ENCODE data around the gene TSTD2.

- PRO-cap, result no peak
These were observed 696 bp downstream of the ERCC6L2 start for GRCh38 chr9:95876186-95876588.

- PRO-cap, result no peak
These were observed 73.1 kb downstream of the ERCC6L2 start for GRCh38 chr9:95948375-95949158.

GRCh38 chr9:96009162-96009704 is 133.7 kb downstream of the ERCC6L2 start:
- PRO-cap, result no peak

DNA sequence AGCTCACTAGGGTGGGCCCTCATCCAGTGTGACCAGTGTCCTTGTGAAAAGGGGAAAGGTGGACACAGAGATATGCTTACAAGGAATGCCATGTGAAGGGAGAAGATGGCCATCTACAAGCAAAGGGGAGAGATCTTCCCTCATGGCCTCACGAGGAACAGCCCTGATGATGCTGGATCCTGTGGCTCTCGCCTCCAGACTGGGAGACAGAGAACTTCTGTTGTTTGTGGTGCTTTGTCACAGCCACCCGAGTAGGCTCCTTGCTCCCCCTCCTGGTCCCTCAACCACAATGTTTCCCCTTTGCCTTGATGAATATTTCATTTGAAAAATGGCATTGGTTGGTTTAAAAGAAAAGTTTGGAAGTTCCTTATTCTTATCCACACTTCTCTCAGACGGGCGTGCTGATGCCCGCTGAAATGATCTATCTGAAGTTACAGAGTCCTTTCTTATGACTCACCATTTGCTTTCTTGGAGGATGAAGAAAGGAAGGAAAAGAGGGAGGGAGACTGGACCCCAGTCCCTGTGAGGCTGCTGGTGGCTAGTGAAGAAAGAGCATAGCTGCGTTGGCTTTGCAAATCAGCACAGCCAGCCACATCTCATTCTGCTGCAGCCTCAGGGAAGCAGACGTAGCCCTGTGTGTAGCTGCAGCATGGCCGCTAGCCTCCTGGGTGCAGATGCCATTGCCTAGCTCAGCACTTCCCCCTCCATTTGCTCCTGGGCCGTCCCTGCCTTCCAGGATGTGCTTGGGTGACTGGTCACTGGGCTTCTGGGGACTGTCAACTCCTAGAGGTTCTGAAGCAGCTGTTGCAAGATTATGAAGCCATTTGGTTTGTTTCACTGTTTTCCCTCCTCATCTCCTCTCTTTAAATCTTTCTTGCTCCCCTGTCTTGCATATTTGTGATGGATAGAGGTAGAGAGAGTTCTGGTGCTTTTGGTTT is 185.9 kb downstream of the ERCC6L2 start:
- PRO-cap, result no peak

- PRO-cap, result no peak
These were observed 155.1 kb downstream of the HSD17B3 start for GRCh38 chr9:96146861-96147366.

GRCh38 chr9:96874699-96875727 is 20.7 kb upstream of the ZNF782 start:
- PRO-cap, result bidirectional peak, plus-strand start at chr9:96875382, minus-strand start at chr9:96875116; bidirectional peak, plus-strand start at chr9:96875655, minus-strand start at chr9:96875607

DNA sequence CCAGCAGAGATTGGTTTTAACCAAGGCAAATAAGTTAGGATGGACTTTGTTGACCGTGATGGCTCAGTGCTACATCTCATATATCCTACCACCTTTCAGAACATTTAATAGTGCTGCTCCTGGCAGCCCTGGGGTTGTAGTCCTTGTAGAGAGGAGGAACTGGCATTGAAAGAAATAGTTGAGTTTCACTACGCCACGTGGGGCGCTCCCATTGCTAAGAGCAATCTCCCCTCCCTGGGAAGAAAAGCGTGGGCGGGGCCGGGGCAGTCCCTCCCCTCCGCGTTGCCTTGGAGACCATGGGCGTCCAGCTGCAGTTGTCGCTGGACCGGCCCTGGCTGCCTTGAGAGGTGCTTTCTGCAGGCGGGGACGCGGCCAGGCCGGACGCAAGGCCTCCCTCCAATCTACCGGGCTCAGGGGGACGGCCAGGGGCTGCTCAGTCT is 414 bp upstream of the CCDC180 start:
- PRO-cap, result no peak

- PRO-cap, result no peak
These were observed 22.9 kb downstream of the CCDC180 start for GRCh38 chr9:97330280-97330880.

DNA sequence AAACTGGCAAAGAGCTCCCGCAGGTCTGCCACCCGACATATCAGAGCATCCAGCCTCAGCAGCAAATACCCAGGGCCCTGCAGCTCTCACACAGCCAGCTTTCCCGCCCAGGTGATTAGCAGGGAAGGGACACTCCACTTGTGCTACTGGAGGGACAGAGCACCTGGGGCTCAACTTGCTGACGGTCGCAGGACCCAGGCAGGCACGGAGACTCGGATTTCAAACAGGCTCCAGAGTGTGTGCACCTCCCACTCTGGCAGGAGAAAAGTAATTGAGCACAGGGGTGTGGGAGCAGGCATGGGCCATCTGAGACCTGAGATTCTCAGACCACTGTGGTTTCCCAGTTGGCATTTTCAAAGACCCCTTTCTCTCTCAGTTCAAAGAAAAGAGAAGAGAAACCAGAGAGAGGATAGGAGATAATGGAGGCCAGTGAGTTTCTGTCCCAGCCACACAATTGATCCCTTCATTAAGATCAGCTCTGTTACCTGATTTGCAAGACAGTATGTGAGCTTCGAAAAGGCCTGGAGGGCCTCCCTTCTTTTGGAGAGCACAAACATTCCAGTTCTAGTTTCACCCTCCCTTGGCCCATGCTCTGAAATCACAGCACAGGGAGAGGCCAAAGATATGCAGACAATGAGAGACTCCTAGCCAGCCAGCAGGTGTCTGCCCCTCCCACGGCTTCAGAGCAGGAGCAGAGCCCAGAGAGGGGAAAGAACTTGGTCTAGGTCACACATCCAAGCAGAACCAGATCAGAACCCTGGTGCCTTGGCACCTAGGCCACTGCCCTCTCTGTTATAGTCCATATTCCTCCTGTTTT is 26.8 kb downstream of the TMOD1 start:
- PRO-cap, result no peak

GRCh38 chr9:97553135-97553604 is 51.7 kb downstream of the TMOD1 start:
- PRO-cap, result no peak

- PRO-cap, result no peak
These were observed 28.5 kb downstream of the TSTD2 start for GRCh38 chr9:97604412-97605402.

DNA sequence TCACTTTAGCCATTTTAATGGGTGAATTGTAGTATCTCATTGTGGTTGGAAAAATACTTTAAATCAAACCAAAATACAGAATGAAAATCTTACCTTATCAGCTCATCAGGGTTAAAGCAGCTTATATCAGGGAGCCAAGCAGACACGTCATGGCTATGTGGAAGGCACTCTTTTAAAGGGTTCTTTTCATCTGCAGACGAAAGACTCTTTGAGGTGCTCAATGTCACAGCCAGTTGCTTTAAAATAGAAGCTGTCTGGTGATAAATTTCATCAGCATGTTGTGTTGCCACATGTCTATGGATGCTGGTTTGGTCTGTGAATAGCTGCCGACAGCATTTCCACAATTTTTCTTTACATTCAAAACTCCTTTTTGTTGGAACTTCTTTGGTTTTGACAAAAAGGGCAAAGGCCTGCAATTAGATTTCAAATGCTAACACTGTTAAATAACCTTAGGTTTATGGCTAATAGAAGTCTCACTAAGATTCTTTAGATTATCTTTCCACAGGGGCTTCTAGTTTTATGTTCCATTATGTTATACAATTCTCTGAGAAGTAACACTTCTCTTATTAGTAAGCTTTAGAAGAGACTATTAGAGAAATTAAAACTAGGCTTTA is 7.5 kb downstream of the TSTD2 start:
- PRO-cap, result no peak

DNA sequence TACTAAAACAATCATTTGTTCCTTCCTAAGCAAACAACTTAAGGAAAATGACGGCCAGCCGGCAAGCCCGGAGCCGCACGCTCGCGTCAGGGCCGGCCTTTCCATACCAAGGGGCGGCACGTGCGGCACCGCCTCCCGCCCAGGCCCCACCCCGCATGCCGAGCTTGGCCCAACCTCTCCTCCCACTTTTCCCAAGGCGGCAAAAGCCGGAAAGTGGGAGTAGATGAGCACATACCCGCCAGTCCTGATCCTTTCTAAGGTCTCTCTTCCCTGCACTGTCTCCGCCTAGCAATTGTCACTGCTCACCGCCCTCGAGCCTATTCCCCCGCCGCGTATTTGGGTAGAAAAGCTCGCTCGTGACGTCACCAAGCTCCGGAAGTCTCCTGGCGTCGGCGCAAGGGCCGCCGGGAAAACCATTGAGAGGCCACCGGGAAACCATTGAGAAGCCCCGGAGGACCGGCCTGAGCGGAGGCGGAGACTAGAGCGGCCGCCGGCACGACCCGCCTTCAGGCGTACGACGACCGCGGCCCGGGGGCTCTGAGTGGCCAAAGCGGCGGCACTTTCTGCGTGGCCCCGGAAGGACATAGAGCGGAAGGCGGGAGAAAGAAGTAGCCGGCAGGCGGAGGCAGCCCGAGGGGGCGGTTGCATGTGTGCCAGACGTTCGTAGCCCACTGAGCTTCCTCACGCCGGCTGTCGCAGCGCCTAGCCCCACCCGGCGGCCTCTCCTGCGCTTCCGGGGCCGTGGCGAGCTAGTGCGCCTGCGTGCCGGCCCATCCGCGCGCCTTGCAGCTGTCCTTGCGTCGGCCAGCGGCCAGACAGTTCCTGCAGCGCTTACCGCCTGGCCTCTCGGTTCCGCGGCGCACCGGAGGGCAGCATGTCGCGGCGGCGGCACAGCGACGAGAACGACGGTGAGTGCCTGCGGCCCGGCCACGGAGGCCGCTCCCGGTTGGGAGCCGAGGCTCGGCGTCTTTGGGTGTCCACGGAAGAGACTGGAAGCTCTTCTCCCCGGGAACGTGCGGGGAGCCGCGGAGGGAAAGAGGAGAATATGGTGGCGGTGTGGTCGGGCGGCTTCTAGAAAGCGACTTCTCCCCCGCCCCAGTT is at the start of gene TSTD2:
TSS of gene TSTD2 (minus strand) at position 361 of the 1,101 bp plus-strand sequence.
- PRO-cap, result bidirectional peak, plus-strand start at position 441 of the sequence, minus-strand start at position 88 of the sequence

- PRO-cap, result unidirectional peak, minus-strand start at chr9:97634269
These were observed 674 bp downstream of the NCBP1 start for GRCh38 chr9:97634116-97634874.

- PRO-cap, result no peak
These were observed 26.7 kb downstream of the NCBP1 start for GRCh38 chr9:97660252-97660758.

- PRO-cap, result no peak
These were observed 40.3 kb upstream of the XPA start for GRCh38 chr9:97737350-97738027.

DNA sequence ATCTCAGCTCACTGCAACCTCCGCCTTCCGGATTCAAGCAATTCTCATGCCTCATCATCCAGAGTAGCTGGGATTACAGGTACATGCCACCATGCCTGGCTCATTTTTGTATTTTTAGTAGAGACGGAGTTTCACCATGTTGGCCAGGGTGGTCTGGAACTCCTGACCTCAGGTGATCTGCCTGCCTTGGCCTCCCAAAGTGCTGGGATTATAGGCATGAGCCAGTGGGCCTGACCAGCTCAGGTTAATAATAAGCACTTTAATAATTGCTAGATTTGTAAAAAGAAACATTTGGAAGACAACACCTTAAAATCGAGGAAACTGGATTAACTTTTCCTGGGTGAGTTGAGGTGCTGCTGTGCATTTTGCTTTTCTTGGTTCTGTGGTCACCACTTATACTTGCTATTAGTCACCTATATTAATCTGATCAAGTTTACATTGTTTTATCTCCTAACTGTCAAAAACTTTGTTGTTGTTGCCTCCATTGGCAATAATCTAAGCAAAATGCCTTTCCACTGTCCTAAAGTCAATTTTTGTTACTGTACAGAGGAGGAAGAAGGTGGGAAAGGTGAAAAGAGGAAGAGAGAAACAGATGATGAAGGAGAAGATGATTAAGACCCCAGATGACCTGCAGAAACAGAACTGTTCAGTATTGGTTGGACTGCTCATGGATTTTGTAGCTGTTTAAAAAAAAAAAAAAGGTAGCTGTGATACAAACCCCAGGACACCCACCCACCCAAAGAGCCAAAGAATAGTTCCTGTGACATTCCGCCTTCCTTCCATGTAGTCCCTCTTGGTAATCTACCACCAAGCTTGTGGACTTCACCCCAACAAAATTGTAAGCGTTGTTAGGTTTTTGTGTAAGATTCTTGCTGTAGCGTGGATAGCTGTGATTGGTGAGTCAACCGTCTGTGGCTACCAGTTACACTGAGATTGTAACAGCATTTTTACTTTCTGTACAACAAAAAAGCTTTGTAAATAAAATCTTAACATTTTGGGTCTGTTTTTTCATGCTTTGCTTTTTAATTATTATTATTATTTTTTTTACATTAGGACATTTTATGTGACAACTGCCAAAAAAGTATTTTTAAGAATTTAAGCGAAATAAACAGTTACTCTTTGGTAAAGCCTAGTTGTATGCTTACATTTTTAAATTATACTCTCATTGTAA is 32.1 kb downstream of the ANP32B start:
- PRO-cap, result no peak

DNA sequence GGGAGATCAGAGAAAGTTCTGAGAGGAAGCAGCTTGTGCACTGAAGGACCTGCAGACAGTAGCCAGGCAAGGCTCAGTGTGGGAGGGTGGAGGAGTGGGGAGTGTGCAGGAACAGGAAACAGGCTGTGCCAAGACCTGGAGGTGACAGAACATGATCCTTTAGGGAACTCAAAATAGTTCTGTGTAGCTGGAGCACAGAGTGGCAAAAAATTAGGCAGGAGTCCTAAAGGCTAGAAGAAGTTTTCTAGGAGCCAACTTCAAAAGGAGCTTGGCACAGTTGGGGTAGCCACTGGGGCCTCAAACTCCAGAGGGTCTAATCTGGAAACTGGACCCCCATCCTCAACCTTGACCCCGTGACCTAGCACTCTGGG is 19.1 kb upstream of the NANS start:
- PRO-cap, result no peak

DNA sequence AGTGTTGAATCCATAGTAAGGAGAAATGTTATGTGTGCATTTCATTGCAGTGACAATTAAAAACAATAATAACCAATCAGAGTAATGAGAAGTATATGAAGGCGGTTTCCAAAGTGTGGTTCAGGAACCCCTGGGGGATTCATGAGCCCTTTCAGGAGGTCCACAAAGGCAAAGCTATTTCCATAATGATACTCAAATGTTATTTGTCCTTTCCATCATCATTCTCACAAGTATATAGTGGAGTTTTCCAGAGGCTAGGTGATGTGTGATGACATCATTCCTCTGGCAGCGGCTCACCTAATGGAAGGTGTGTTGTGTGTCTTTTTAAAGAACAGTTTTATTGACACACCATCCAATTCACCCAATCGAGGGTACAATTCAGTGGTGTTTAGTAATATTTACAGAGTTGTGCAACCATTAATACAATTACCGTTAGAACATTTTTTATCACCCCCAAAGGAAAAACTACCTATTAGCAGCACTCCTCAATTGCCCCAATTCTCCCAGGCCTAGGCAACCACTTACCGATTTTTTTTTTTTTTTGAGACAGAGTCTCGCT is 9.7 kb downstream of the NANS start:
- PRO-cap, result no peak

DNA sequence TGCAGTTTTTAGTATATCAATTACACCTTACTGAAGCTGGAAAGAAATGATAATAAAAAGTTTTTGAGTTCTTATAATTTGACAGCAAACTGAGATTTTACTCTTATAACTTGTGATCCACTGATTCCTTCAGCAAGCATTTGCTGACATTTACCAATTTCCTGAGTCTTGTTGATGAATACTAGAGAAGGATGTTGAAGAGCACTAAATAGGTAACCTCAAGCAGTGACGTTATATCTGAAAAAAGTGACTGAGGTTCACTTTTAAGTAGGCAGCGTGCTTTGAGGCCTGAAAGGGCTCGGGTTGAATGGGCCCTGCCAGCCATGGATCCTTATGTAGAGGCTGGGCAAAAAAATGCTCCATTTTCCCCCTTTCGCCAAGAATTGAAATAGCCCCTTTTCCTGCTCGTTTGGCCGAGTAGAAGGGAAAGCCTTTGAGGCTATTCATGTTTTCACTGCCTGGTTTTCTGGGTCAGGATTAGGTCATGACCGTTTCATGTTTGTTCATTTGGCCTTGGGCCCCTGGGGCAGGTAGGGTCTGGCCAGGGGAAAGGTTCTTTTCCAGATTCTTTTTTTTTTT is 19.4 kb downstream of the NANS start:
- PRO-cap, result no peak